Right common carotid artery plus branches (tissue), 1 donor: ENCODE data around the gene ICAM3.

- PRO-cap = no peak
These were observed at the start of gene ICAM3 for GRCh38 chr19:10339319-10339985. Gene ICAM3, minus strand, starts transcription at chr19:10339624.

- PRO-cap = no peak
These were observed 3.8 kb upstream of the PDE4A start for GRCh38 chr19:10416147-10417337.

DNA sequence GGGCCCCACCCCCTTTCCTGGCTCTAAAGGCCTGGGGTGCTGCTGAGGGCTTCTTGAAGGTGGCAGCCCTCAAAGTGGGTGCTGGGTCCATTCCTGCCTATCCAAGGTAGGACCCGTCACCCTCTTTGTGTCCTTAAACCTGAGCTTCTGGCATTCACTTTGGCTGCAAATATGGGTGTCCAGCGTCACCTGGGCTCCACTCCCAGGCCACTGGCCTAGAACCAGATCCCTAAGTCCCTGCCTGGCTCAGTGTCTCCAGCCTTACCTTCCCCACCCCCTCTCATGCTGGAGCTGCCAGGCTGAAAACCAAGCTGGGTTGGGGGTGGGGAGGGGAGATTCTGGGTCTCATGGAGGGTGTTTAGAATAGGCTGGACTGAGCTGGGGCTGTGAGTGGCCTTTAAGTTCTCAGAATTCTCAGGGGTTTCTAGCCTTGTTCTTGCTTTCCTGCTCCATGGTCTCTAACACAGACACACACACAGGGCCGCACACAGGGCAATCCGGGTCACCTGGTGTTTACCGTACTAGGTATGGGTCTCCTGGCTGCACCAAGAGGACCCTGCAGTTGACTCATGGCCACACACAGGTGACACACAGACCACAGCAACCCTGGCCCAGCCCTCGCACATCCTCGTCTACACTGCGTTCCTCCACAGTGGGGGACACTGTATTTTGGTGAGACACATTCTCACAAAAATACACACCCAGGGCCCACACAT, 12.5 kb downstream of the PDE4A start:
- PRO-cap = no peak

DNA sequence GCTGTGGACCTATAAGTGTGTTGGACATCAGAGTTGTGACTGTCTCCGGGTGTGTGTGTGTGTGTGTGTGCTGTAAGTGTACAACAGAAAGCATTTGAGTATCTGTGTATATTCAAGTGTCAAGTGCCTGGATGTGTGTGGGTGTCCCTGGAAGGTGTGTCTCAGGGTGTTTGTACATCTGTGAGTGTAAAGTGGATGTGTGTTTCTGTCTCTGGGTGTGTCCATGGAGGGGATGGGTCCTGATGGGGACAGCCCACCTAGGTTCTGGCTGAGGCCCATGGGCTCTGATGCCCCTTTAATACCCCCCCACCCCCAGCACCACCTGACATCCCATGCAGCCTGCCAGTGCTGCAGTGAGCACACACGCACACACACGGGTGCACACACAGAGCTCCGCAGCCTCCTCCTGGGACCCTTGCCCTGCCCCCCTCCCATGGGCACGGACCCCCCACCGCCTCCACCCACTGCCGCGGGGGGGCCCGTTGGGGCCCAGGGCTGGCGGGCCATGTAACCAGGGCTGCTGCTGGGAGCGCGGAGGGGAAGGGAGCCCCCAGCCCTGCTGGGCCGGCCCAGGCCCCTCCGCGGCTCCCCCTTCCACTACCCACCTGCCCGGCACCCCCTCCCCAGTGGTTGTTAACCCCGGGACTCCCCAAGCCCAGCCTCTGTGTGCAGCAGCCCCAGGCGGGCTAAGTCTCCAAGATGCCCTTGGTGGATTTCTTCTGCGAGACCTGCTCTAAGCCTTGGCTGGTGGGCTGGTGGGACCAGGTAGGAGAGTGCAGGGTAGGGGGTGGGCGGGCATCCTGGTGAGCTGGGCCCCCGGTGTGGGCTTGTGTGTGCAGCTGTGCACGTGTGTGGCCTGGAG, 32.5 kb downstream of the PDE4A start:
- PRO-cap = no peak

DNA sequence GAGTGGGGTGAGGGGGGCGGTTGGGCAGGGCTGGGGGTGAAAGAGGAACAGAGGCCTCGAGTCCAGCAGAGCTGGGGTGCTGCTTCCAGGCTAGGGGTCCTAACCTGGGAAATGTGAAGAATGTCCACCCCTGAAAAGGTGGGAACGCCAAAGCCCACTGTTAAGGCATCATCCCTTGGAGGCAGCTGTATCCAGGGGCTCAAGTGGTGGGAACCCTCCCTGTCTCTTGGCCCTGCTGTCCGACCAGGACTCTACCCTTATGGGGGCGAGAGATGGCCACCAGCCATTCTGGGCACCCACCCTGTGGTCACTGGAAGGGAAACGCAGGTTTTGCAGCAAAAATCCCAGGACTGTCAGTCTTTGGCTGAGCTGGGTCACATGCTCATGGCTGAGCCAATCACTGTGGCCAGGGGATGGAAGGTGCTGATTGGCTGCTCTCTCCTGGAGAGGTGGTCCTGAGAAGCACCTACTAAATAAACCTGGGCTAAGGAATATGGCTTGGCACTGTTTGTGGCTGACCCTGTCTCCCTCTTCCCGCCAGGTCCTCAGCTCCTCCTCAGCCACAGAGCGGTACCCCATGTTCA, 8.7 kb downstream of the ATG4D start:
- PRO-cap = no peak

DNA sequence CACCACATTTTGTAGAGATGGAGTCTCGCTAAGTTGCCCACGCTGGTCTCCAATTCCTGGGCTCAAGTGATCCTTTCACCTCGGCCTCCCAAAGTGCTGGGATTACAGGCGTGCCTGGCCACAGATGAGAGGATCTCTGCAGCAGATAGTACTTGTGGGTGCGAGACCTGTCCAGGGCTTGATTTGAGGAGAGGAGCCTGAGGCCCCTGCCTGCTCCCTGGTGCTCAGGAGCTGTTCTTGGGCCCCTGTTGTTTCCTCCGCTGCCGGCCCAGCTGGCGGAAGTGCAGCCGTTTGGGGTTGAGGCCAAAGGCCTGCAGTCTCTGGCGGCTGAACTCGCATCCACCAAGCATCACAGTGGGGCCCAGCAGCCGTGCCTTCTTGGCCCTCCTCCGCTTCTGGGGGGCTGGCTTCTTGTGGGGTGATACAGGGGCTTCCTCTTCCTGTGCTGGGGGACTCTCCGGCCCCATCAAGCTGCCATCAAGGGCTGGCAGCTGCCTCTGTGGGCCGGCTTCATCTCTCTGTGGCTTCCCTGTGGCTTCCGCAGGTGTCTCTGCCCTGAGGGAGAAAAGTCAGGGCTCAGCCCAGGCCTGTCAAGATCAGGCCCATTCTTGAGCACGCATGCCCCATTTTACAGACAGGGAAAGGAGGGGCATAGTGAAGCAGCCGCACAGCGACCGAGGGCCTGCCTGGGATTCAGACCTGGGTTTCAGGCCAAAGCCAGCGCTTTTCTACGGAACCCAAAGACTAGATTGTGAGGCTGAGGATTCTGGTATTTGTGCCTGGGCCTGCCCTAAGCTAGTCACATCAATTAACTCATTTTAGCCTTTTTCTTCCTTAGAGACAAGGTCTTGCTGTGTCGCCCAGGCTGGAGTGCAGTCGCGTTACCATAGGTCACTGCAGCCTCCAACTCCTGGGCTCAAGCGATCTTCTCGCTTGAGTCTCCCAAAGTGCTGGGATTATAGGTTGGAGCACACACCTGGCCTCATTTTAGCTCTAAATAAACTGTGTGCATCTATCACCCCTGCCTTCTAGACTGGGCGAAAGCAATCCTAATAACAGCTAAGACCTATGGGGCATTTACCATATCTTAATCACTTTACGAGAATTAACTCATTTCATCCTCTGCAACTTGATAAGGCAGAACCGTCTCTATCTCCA, 10.4 kb downstream of the ATG4D start:
- PRO-cap = no peak

DNA sequence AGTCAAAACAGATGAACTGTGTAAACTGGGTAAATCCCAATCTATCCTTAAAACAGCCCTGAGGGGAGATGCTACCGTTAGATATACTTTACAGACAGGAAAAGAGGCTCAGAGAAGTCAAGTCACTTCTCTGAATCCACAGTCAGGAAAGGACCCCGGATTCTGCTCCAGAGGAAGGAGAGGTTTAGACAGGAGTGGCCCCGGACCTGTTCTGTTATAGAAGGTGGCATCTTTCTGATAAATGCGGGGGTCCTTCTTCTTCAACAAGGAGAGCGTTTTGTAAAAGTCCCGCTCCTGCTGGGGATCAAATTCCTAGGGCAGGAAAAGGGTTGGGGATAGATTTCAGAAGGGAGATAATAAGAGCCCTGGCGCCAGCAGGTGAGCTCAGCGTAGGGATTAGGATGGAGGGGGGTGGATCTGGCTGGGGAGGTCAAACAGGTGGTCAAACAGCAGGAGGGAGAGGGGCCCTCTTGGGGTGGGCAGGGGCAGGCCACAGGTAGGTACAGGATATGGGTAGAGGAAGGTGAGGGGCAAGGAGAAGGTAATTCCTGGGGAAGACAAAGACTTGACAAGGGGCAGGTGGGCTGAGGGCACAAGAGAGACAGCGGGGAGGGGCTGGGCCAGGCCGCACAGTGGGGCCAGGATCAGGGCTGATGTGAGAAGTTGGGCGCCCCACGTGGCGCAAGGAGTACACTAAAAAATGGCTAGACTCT, 931 bp downstream of the KRI1 start:
- PRO-cap = no peak

DNA sequence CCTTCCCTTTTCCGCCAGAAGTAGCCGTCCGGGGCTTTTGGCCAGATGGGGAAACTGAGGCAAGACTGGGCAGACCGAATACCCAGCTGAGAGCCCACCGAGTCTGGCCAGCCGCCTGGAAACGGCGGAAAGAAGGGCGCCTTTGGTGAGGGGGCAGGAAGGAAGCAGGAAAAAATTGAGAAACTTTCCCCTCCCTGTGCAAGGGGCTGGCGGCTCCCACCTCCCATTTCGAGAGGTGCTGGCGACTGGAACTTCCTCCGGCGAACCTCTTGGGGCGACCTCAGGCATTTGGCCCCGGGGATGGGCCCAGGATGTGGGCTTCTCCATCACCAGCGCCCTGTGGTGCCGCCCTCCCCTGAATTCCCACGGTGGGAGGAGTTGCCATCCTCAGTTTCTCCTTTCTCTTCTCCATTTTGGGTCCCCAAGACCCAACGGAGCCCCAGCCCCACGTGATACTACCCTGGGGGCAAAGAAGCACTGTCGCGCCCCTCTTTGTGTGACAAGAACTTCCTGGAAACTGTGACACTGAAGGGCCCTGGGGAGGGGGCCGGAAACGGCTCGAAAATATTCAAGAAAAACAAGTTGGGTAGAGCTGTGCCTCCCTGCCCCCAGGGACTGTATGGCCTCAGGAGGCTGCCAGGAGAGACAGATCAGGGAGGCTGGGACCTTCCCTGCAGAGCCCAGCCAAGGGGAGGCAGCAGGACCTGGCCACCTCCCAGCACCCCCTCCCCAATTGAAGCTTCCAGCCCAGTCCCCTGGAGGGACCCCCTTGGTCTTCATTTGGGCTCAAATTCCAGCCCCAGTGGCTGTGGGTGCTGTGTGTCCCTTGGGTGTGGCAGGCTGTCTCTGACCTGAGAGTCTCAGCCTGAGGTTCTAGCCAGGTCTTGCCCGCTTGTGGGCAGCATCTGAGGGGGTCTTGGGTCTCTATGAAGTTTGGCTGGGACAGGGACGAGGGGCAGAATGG, 16.1 kb upstream of the AP1M2 start:
- PRO-cap = bidirectional peak, plus-strand start at position 618 of the sequence, minus-strand start at position 433 of the sequence

DNA sequence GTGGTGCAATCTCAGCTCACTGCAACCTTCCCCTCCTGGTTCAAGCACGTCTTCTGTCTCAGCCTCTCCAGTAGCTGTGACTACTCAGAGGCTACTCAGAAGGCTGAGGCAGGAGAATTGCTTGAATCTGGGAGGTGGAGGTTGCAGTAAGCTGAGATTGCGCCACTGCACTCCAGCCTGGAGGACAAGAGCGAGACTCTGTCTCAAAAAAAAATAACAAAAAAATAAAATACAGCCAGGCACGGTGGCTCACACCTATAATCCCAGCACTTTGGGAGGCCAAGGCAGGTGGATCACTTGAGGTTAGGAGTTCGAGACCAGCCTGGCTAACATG, 1.4 kb downstream of the SLC44A2 start:
- PRO-cap = no peak

DNA sequence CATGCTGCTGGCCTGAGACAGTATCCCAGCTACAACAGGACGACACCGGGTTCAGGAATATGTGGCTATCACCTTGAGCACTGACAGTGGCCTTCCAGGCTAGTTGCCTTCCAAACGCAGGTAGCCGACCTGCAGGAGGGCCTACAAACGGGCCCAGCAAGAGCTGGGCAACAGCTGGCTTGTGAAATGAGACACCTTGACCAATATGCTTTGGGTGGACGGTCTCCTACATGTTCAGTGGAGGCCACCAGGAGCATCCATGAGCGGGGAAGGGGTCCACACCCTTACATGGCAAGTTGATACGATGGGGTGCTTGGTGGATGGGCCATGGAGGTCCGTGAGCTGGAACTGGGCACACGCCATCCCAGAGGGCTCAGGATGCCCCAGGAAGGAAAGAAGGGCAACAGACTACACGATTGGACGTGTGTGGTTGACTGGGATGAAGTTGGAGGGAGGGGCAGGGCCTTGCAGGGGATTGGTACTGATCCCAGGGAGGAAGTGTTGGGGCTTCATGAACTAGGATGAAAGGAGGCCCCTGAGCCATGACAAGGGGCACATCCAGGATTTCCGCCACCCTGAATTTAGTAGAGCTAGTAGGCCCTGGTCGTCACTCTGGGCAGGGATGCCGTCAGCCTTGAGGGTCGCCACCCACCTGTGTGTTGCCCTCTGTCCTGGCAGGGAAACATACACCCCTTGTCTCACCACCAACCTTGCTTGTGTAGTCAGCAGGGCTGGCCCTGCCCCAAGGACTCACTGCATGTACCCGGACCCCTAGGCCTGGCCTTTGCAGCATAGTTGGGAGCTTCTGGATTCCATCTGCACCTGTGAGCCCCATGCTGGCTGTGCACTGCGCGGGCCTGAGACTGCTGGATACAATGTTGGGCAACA, 9.6 kb upstream of the QTRT1 start:
- PRO-cap = no peak

DNA sequence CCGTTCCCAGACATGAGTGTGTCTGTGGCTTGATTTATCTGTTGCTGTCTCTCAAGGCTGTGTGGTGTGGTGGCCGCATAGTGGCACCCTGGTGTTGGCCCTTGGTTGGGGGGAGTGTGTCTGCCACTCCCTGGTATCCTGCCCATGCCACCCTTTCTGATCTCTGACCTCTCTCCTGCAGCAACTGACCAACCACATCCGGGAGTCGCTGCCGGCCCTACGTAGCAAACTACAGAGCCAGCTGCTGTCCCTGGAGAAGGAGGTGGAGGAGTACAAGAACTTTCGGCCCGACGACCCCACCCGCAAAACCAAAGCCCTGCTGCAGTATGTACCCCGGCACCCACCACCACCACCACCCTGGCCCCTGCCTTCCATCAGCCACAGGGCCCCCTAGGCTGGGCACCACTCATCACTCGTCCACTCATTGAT, 49.6 kb downstream of the TMED1 start:
- PRO-cap = no peak

DNA sequence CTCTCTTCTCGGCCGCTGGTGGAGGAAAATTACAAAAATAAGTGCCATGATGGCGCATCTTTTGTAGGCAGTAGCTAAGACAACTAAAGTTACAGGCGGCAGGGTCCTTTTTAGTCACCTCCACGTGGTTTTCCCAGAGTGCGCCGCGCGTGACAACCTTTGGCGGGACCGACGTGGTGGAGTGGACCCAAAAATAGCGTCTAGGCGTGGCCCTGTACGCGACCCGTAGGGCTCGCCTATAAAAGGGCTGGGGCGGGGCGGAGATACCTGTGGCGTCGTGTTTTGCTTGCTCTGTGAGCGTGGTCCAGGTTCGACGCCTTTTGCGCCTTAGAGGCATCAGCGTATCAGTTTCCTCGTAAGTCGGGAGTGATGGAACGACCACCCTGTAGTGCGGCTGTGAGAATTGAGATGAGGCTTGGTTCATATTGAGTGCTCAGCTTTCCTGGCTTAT, 429 bp upstream of the TMED1 start:
- PRO-cap = bidirectional peak, plus-strand start at position 136 of the sequence, minus-strand start outside the sequence; unidirectional peak, plus-strand start at position 241 of the sequence

- PRO-cap = no peak
These were observed 7.0 kb upstream of the CARM1 start for GRCh38 chr19:10864352-10864830.

GRCh38 chr19:10874051-10874718, 2.8 kb downstream of the CARM1 start:
- PRO-cap = no peak

- PRO-cap = no peak
These were observed 28.2 kb downstream of the YIPF2 start for GRCh38 chr19:10900220-10900651.

GRCh38 chr19:11033851-11034388, 55.3 kb upstream of the LDLR start:
- PRO-cap = no peak

DNA sequence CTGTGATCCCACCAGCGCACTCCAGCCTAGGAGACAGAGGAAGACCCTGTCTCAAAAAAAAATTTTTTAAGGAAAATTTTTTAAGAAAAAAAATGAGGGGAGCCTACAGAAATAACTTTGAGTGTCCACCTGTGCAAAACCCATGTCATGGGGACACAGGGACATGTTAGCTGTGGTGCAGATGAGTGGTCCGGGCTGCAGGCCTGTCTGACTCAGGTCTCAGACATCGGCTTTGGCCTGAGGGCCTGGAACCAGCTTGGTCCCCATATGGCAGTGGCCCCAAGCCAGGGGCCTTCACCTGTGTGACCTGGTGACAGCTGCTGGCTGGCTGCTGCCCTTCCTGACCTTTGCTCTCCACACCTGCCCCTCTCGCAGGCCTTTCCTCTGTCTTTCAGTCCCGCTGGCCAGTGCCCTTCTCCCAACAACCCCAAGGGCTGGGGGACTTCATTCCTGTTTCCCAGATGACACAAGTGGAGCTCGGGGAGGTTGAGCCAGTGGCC, 23.0 kb upstream of the LDLR start:
- PRO-cap = no peak

- PRO-cap = unidirectional peak, minus-strand start at chr19:11091625; unidirectional peak, minus-strand start at chr19:11091954
These were observed 2.6 kb downstream of the LDLR start for GRCh38 chr19:11091456-11092703.

DNA sequence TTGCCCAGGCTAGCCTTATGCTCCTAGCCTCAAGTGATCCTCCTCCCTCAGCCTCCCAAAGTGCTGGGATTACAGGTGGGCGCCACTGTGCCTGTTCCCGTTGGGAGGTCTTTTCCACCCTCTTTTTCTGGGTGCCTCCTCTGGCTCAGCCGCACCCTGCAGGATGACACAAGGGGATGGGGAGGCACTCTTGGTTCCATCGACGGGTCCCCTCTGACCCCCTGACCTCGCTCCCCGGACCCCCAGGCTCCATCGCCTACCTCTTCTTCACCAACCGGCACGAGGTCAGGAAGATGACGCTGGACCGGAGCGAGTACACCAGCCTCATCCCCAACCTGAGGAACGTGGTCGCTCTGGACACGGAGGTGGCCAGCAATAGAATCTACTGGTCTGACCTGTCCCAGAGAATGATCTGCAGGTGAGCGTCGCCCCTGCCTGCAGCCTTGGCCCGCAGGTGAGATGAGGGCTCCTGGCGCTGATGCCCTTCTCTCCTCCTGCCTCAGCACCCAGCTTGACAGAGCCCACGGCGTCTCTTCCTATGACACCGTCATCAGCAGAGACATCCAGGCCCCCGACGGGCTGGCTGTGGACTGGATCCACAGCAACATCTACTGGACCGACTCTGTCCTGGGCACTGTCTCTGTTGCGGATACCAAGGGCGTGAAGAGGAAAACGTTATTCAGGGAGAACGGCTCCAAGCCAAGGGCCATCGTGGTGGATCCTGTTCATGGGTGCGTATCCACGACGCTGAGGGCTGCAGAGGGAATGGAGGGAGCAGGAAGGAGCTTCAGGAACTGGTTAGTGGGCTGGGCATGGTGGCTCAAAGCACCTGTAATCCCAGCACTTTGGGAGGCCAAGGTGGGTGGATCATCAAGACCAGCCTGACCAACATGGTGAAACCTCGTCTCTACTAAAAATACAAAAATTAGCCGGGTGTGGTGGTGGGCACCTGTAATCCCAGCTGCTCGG, 24.1 kb downstream of the LDLR start:
- PRO-cap = no peak

DNA sequence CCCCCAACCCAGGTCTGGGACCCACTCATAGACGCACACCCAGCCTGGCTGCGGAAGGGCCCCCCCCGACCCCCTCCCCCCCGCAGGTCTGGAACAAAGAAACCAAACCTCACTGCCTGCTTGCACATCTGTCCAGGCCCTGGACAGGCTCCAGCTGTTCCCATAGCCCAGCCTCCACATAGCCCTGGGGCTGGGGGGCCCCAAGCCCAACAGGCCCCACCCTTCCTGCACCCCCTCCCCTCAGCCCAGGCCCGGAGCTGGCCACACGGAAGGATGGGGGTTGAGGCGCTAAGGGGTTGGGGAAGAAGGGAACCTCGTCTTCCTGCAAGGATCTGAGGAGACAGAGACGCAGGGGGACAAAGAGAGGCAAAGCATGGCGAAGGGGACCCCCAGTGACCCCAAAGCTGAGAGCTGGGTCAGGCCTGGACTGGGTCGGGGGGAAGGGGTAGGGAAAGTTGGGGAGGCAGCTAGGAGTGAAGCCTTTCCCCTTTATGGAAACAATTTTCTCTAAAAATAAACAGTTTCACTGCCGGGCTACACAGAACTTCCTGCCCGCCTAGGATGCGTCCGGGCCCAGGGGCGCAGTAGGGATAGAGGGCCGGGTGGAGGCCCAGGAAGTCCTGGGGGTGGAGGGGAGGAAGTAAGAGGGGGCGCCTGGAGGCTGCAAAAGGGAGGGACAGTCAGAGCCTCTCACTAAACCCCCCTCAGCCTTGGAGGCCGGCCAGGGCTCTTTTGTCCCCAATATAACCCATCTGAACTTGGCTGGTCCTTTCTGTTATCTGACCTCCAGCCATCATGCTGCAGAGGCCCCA, 2.5 kb downstream of the KANK2 start:
- PRO-cap = no peak